AG09319 (cell line): ENCODE data around the genes RIMS1 and MTO1.

DNA sequence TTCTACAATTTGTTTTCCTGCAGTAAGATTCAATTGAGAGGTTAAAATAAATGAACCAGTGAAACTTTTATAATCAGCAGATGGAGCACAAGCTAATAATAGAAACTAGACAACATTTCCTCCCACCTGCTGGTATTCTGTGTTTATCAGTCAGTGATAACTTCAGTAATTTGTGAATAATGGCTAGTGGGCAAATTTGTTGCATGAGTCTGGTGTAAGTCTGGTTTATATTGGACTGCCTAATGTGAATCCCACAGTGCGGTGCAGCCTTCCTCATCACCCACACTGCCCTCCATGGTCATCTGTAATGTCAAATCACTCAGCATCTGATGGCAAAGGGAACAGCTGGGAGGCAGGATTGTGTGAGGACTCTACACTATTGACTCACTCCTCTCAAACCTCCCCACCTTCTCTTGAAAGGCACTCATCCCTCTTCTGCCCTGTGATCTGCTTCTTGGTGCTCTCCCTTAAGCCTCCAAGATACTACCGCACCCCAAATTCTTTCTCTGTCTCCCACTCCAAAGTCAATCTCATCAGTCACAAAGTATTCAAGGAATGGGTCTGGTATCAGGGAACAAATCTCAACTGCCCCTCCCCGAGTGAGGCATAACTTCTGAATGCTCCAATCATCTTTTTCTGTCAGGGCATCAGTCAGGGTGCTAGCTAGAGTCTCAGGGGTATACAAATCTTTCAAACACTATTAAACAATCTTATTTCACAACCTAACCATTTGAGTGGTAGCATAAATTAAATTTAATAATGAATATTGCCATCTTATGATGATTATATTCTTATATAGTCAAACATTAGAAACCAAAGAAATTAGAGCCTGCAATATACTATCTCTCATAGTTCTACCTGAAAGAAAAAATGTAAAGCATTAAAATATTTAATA is 145.7 kb downstream of the DST start:
- RRBS, result no CpG with 5 or more reads among the region's 3 CpGs

- RRBS, result no CpG with 5 or more reads among the region's 5 CpGs
These were observed 8.4 kb downstream of the KIAA1586 start for GRCh38 chr6:57054732-57055376.

DNA sequence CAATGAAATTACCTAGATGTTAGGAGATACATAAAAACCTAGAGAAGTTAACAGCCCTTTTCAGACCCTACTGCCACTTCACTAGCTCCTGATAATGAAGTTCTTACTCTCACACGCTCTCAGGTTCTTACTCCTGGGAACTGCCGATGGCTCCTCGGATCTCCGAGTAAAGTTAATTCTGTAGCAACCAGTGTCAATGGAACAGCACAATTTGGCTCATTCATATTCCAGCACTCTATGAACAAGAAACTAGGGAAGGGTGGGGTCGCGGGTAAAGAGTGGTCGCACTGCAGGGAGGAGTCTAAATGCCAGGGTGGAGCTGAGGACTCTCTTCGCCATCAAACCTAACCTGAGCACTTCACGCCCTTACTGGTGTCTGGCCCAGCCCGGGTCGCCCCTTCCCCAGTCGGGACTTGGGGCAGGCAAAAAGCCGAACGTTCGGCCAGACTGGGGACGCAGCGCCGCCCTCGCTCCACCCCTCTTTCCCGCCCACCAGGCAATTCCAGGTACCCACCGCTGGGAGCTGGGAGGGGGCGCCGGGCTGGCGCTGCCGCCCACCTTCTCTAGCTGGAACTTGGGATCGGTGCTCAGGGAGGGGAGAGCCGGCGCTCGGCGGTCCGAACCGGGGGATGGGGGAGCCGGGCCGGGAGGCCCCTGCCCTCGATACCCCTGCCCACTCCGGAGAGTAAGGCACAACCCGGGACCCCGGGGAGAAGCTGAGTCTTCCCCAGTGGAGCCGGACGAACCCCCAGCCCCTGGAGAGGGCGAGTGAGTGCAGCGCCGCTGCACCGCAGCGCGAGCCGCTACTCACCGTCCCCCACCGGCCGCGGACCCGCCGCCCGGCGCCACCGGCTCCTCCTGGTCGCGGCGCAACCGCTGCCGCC is 653 bp downstream of the RAB23 start:
- RRBS, result 1% methylated on average over 14 of the region's 61 CpGs

DNA sequence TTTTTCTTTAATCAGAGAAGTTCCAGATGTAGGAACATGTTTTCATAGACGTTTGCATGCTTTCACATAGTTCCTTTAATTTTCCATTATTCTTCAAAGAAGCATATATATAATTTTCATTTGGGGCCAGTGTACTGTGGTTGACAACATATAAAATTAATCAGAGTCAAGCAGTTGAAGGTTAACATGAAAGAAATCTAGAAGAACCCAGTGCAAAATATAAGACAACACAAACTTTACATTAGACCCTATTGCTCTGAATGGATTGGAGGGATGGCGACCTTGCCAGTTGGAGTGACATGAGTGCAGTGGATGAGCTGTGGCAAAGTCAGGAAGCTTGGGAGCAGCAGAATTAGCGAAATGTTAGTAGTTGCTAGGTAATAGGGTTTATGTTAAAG is 105.8 kb downstream of the PRIM2 start:
- RRBS, result no CpG with 5 or more reads among the region's 3 CpGs

DNA sequence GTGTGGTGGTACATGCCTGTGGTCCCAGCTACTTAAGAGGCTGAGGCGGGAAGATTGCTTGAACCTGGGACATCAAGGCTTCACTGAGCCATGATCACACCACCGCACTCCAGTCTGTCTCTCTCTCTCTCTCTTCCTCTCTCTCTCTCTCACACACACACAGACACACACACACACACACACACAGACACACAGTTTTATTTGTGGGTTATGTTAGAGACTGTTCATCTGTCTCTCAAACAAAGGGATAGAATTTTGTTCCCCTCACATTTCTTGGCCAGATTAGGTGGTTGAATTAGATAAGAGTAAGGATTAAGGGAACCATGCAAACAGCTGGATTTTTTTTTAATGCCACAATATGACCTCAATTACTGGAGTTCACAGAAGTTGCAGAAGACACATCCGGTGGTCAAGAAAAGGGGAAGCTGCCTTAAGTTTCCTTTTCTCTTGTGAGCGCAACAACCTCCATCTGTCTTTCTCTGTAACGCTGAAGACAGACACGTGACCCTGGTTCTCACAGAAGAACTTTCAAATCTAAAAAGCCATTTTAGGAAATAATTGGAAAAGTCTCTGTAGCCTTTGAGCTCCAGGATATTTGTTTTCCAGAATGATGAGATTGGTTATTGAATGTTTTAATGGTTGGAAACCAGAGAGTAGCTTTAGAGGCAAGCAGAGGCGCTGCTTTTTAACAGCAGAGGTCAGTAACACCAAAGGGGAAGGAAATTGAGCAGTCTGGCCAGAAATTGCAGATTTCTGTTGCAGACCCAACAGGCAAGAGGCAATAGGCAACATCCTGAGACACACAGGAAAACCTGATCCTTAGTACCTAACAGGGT is 33.0 kb upstream of the LGSN start:
- RRBS, result no CpG with 5 or more reads among the region's 7 CpGs

- RRBS, result no CpG with 5 or more reads among the region's 30 CpGs
These were observed 121.6 kb upstream of the LGSN start for GRCh38 chr6:63441056-63442102.

- RRBS, result no CpG with 5 or more reads among the region's 3 CpGs
These were observed 96.6 kb upstream of the PTP4A1 start for GRCh38 chr6:63475594-63476161.

DNA sequence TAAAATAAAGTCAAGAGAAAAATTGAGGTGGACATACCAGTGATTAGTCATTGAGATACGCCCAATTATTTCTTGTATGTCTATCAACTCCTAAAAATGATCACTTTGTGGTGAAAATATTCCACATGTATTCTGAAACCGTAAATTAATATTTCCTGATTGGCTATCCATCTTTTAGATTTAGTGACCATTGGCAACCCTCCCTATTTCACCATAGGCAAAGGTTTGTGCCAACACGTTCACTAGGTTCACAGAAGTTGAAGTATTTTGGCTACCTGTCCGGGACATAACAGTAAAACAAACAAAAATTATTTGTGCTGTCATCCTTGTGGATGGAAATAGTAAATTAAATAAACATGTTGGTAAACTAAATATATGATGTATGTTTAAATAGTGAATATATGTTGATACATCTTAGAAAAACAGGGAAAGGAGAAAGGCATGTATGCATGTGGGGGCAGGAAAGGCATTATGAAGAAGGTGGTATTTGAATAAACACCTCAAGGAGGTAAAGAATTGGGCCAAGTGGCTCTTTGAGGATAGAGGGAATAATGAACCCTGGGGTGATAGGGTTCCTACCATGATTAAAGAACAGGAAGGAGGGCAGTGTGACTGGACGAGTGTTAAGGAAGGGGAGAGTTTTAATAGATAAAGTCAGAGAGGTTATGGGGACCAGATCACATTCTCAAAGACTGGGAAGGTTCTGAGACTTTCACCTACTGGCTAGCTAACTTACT is 97.1 kb downstream of the PHF3 start:
- RRBS, result no CpG with 5 or more reads among the region's 5 CpGs

DNA sequence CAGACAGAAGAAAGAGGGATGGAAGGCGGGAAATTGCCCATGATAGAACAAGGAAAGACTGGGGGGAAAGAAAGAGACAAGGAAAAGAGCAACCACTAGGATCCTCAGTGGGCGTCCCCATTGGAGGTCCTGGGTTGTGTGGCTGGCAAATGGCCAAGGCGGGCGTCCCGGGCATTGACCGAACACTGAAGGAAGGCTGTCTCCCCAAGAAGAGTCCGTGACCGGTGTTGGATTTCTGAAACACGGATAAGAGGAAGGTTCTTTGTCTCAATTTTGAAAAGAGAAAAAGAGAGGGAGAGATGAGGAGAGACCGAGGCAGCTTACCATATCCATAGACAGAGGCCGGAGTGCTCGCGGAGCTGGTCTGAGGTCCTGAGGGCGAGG is 746.5 kb upstream of the ADGRB3 start:
- RRBS, result 94% methylated on average over 3 of the region's 14 CpGs

- RRBS, result no CpG with 5 or more reads among the region's 3 CpGs
These were observed 128.4 kb downstream of the OGFRL1 start for GRCh38 chr6:71416857-71417532.

GRCh38 chr6:71886196-71887476 is at the start of gene RIMS1:
Gene RIMS1 (plus strand): TSS chr6:71886550.
- RRBS, result 2% methylated on average over 26 of the region's 98 CpGs

- RRBS, result no CpG with 5 or more reads among the region's 5 CpGs
These were observed 61.2 kb upstream of the KCNQ5 start for GRCh38 chr6:72560426-72561235.

- RRBS, result no CpG with 5 or more reads among the region's 1 CpG
These were observed 157.2 kb downstream of the KCNQ5 start for GRCh38 chr6:72778892-72779535.

- RRBS, result no CpG with 5 or more reads among the region's 18 CpGs
These were observed 45.2 kb downstream of the DPPA5 start for GRCh38 chr6:73308839-73309358.

- RRBS, result 0% methylated on average over 3 of the region's 57 CpGs
These were observed at the start of gene MTO1 for GRCh38 chr6:73461555-73462450. Gene MTO1 (plus strand): TSS chr6:73461737.

GRCh38 chr6:73515865-73516458 is 4.9 kb downstream of the EEF1A1 start:
- RRBS, result no CpG with 5 or more reads among the region's 3 CpGs

DNA sequence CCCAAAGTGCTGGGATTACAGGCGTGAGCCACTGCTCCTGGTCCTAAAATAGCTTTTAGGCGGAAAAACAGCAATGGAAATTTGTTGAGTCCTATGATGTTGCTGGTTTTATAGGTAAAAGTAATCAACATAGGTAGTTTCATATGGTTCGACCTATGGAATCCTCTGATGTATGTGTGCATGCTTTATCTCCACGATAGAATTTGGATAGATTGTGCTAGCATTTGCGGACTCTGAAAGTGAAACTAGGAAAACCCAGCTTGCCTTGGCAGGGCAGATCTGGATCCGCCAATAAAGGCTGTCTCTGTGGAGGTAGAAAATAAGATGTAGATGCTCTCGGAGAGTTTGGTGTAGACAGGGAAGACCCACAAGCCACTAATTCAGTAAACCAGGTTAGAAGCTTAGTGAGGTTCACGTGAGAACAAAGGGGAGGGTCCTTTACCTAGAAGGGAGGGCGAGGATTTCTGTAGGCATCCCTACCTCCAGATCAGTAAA is 1.0 kb upstream of the SLC17A5 start:
- RRBS, result no CpG with 5 or more reads among the region's 9 CpGs

DNA sequence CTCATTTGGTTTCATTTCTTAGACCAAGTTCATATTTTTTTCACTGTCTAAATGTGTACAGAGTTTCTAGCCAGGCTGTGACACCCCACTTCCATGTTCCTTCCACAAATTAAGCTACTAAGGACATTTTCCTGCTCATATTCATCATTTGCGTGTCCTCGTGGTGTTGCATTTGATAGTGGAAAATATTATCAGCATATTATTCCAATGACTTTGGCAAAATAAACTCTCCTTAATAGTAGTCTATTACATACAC is 599.3 kb downstream of the COL12A1 start:
- RRBS, result no CpG with 5 or more reads among the region's 2 CpGs

GRCh38 chr6:75102405-75102997 is 103.4 kb downstream of the COL12A1 start:
- RRBS, result no CpG with 5 or more reads among the region's 6 CpGs